Brain (tissue), 1 donor: ENCODE measurements around a stretch of chr5.

DNA sequence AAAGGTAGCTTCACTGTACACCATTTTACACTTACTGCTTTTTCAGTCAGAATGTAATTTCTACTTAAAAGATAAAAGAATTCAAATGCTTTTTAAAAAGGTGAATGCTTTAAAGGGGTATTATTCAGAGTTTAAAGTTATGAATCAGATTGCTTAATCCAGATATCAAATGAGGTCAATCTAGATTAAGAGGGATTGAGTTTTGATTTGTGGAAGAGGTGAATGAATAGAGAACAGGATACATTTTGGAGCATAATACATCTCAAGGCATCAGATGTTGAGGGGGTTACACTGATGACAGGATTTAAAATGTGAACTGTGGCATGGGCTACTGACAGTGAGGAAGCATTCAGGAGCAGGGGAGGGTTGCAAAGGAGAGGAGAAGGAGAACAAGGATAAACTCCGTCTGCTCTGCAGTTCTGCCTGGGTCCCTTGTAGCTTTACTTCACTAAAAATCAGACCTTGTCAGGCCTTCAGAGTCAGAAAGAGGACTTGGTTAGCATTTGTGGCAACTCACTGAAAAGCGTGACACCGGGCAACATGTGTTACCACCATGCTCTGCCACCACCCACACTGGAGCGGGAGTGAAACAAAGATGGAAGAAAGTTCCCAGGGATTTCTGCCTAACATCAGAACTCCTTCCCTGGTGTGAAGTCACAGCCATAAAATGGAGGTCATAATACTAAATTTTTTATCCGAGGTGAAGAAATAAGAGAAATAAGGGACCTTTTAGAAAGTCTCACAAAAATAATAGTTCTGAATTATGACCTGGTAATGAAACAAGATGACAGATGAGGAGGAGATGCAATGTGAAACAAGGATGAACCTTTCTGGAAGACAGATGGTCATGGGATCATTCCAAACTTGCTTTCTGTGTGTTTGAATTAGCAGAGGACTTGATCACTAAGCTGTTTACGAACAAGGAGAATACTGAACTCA, 19.3 kb downstream of the FYB1 start:
- RRBS, result no CpG with 5 or more reads among the region's 6 CpGs

DNA sequence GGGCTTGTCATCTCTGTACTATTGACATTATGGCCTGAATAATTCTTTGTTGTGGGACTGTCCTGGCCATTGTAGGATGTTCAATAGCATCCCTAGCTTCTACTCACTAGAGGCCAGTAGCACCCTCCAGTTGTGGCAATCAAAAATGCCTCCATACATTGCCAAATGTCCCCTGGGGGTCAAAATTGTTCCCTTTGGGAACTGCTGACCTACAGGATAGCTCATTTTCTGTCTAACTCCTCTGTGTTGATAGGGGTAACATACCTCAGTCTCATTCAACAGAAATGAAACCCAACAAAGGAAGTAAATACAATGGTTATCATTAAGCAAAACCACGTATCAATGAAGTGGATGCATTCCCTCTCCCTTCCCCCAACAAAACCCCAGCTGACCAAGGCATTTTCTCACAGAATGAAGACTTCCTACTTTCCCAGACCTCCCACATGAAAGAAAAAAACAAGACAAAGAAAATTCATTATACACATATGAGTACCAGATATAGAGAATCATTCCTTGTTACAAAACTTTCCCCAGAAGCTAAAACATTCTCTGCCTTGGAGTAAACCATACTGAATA, 18.0 kb downstream of the FYB1 start:
- RRBS, result no CpG with 5 or more reads among the region's 1 CpG

DNA sequence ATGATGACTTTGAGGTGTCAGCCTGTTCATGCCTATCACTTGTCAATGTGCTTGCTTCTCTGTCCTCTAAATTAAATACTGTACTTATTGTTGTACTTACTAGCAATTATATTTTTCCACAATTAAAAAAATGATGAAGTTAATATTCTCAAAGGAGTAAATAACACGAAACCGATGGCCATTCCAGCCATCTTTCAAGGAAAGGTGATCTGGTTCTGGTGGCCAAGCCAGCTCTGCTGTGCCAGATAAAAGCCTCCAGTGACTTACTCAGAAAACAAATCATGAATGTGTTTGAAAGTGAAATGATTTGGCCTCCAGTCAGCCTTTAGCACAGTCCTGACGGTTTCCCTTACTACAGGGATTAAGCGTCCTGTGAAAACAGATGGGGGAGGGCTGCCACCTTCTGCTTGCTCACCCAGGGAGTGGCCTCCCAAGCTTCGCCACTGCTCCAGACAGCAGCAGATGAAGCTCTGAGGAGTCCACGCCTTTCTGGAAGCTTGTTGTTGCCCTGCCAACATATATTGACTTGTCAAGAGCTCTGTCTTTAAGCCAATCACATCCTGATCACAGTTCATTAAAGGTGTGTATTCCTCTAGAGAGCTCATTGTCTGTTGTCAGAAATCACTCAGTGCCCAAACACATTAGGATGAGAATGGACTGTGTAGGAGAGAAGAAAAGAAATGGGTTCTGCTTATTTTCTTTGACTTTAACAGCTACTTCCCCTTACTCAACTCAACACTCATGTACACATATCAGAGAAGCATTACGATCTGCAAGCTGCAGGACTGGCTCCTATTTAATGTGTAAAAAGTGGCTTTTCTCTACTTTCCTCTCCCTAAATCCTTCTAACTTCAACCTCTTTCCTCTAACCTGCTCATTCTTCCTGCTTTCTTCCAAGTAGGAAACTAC, 4.9 kb upstream of the FYB1 start:
- RRBS, result no CpG with 5 or more reads among the region's 7 CpGs

DNA sequence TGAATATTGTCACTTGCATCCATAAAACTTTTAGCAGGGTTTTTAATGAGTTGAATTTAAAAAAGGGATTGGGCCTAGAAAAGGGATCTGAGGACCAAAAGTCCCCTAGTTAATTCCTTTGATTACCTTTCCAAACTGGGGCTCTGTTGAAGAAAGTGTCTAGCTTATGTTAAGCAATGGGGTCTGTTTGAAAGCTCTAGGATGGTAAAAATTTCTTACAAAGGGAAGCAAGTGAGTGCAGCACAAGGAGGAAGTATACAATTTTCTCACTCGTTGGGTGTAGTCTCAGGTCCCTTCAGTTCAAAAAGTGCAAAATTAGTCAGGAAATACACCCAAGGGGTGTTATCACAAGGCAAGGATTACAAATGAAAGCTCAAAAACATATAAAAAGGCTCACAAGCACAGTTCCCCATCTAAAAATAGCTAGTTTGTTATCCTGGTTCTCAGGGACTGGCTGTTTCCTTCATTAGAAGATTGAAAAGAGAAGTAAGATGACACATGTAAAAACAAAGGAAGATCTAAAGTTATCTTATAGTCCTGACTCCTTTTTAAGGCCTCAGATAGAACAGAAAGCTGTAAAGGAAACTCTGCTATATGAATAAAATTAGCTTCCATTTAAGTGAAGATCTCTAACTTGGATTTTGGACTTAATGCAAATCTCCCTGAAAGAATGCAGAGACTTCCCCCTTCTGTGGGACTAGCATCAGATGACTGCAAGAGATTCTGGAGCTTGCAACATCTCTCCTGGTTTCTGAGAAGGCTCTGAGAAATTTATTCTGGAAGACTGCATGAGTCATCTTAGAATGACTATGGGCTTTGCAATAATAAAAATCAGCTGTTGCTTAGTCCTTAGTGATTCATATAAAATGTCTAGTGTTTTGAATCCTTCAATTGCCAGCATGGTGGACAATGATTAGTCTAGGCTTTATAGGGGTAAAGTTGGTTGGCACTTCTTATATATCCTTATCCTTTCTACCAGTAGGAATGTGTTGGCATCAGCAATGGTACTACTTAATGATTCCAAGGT, 25.5 kb downstream of the DAB2 start:
- RRBS, result no CpG with 5 or more reads among the region's 1 CpG

DNA sequence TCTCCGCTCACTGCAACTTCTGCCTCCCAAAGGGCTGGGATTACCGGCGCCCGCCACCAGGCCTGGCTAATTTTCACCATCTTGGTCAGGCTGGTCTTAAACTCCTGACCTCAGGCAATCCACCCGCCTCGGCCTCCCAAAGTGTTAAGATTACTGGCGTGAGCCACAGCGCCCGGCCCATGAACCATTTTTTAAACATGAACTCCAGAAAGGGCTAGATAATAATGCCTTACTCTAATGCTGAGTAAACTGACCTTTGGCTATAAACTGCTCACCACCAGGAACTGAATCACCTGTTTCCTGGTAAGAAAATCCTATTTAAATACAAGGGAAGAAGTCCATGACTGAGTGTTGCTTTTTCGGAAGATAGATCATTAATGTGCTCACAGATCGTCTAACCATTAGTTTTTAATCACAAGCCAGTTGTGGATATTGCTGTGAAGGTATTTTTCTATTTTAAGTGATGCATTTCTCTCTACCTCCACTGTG, 23.2 kb upstream of the DAB2 start:
- RRBS, result no CpG with 5 or more reads among the region's 11 CpGs

DNA sequence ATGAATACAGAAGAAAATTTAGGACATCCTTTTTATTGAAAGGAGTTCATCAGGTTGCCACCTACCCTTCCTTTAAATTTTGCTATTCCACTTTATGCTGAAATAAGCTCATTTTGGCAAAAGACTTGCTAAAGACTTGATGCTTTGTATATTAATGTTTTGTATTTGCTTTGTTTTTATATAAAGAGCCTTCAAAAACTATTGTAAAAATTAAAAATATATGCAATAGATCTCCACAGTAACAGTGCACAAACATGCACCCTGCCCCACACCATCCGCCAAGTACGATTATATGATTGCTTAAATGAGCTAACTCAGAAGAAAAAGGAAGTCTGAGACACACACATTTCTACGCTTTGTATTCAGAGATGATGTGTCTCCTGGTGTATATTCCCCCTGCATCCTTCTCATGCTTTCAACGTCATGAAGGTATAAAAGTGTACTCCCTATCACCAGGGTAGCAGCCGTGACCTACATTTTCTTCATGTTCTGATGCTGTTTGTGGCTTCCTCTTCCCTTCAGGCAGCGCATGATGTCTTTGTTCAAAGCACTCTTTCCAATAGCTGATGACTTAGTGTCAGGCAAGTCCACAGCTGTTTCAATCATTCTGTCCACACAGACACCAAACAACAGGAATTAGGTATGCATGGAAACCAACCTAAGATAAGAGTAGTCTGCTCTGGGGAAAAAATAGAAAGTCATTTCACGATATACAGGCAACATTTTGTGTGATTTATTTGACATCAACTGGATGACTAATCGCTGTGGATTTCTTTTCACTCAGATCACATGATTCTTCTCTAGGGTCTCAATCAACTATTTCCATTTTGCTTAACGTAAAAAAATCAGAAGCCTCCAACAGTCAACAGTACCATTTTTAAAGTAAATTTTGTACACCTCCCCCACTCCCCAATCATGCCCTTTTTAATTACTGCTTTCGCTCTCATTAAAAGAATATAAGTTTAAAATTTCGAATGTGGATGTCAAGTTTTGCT, 269.4 kb upstream of the PTGER4 start:
- RRBS, result no CpG with 5 or more reads among the region's 11 CpGs

DNA sequence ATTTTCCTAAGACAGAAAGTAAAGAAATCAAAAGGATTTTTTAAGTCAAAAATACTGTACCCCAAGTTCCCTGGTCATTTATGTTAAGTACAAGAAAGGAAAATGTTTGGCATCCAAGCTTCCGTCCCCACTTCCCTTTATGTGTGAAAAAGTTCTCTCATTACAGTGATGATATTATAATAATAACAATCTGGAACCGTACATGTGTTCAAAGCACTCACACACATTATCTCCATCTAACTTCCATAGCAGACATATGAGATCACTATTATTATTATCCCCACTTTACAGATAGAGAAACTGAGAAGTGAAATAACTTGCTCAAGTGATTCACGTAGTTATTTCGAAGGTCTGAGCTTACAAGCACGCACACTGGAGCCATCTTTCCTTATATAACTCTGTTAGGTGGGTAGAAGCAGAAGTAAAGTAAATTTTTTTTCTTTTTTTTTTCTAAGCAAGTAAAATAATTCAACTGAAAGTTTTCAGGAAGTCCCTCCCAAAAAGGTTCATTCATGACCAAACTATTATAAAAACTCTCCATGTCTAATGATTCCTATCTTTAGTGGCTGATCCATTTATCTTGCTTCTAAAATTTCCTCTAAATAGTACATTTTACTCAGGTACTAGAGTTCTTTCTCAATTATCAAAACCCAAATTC, 62.9 kb upstream of the PTGER4 start:
- RRBS, result no CpG with 5 or more reads among the region's 5 CpGs

- RRBS, result no CpG with 5 or more reads among the region's 3 CpGs
These were observed 26.1 kb upstream of the PTGER4 start for GRCh38 chr5:40653570-40654106.

- RRBS, result 4% methylated on average over 3 of the region's 30 CpGs
These were observed 1.0 kb downstream of the PTGER4 start for GRCh38 chr5:40680665-40681243.

DNA sequence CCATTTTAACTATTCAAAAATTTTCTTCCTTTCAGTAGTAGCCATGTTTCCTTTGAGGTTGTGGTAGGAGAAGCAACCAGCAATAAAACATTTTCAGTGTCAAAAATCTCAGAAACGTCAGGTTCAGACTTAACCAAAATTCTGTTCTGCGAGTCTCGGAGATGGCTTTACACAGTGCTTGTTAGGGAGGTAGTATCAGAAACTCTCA, 8.3 kb downstream of the PTGER4 start:
- RRBS, result no CpG with 5 or more reads among the region's 3 CpGs

- RRBS, result no CpG with 5 or more reads among the region's 5 CpGs
These were observed 1.3 kb downstream of the TTC33 start for GRCh38 chr5:40754375-40754993.

GRCh38 chr5:40796196-40797293, 1.6 kb downstream of the PRKAA1 start:
- RRBS, result no CpG with 5 or more reads among the region's 10 CpGs

DNA sequence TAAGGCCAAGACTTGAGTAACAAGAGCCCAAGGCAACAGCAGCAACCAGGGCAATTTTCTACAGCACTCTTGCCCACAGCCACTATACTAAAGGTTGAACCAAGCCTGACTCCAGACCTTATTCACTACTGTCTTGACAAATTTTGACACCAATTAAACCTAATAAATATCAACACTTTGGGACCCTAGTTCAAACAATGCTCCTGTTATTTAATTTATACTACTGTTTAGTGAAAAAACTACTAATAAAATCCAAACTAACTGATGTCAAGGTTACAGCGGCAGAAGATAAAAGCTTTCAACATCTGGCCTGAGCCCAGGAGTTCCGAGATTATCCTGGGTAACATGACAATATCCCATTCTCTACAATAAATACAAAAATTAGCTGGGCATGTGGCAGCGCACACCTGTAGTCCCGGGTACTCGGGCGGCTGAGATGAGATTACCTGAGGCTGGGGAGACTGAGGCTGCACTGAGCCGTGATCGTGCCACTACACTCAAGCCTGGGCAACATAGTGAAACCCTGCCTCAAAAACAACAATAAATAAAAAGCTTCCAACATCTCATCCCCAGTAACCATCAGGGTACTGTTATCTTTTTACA, 1.4 kb downstream of the RPL37 start:
- RRBS, result no CpG with 5 or more reads among the region's 8 CpGs

- RRBS, result no CpG with 5 or more reads among the region's 1 CpG
These were observed 80.0 kb downstream of the MROH2B start for GRCh38 chr5:40991217-40991523.

DNA sequence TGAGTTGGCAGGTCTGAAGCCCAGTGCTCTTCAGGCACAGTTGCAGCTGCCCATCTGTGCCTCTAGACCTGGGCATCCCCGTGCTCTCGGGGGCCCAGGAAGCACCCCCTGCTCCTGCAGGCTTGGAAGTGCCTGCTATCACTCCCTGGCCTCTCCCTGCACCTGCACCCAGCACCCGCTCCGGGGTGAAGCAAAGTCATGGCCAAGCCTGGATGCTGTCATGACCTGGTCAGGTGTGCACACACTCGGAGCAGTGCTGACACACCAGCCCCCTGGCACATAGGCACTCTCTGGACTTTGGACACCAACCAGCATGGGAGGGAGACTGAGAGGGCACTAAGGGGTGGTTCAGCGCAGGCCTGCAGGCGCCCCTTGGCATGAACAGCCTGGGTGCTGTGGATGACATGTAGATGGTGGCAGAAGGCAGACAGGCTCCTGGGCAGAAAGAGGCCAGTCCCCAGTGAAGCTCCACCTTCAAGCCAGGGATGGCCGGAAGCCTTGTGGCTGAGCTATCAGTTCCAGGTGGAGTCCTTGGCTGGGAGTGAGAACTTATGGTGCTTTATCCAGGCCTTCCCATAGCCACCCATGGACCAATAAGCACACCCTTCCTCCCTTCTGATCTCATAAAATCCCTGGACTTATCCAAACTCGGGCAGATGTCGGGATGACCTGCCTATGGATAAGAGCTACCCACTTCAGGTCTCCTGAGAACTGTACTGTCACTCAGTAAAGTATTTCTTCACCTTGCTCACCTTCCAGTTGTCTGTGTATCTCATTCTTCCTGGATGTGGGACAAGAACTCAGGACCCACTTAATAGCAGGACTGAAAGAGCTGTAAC, 158.8 kb downstream of the GHR start:
- RRBS, result no CpG with 5 or more reads among the region's 10 CpGs

DNA sequence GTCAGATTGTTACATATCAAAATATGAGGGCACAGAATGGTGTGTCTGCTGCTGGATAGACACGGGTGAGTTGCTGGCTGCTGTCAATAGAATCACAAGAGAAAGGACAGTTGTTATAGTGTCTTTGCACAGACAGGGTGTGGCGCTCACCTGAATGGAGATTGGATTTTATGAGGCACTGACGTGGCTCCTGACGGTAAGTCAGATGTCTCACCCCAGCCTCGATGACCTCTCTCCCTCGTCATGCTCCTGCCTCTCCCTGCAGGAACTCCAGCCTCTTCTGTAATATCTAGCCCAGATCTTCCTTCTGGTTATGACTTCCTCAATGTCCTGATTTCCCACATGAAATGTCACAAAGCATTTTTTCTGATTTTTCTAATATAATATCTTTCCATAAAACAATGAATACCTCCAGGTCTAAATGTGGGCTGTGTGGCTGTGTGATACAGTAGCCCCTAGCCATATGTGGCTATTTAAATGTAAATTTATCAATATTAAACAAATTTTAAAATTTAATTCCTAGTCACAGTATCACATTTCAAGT, 75.5 kb upstream of the SELENOP start:
- RRBS, result no CpG with 5 or more reads among the region's 6 CpGs

DNA sequence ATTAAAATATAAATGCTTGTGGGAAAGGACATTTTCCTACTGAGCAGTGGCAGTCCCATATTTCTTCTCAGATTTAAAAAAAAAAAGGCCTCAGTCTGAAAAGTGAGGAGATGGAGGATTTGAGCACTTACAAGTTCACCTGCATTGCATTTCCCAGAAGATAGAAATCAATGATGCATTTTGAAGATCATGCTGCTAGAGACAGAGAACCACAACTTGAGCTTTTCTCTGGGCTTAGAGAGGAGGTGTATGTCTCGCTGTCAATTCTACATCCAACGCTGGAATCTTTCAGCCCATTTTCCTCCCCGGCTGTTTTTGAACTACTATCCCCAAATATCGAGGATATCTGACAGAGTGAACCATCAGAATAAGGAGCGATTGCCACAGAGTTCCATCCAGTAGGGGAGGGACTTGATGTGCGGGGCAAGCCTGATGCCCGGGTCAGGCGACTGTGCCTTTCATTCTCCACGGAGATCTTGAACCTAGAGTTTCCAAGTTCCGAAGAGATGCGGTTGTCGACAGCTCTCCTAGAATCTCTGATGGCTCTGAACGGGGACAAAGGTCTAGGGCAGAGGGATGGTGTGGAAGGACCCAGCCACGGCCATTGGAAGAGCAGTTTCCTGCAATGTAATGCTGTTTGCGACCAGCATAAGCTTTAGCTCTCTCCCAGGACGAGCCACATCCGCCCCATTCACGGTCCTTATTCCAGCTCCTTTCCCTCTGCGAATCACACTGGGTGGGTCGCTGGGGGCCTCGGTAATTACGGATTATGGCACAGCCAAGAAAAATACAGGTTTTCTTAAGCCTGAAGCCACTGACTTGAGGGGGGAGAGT, 23.0 kb downstream of the ANXA2R start:
- RRBS, result no CpG with 5 or more reads among the region's 22 CpGs

- RRBS, result no CpG with 5 or more reads among the region's 4 CpGs
These were observed 30.8 kb upstream of the NIM1K start for GRCh38 chr5:43161178-43161589.

- RRBS, result no CpG with 5 or more reads among the region's 60 CpGs
These were observed 648 bp downstream of the NIM1K start for GRCh38 chr5:43192384-43193361.

DNA sequence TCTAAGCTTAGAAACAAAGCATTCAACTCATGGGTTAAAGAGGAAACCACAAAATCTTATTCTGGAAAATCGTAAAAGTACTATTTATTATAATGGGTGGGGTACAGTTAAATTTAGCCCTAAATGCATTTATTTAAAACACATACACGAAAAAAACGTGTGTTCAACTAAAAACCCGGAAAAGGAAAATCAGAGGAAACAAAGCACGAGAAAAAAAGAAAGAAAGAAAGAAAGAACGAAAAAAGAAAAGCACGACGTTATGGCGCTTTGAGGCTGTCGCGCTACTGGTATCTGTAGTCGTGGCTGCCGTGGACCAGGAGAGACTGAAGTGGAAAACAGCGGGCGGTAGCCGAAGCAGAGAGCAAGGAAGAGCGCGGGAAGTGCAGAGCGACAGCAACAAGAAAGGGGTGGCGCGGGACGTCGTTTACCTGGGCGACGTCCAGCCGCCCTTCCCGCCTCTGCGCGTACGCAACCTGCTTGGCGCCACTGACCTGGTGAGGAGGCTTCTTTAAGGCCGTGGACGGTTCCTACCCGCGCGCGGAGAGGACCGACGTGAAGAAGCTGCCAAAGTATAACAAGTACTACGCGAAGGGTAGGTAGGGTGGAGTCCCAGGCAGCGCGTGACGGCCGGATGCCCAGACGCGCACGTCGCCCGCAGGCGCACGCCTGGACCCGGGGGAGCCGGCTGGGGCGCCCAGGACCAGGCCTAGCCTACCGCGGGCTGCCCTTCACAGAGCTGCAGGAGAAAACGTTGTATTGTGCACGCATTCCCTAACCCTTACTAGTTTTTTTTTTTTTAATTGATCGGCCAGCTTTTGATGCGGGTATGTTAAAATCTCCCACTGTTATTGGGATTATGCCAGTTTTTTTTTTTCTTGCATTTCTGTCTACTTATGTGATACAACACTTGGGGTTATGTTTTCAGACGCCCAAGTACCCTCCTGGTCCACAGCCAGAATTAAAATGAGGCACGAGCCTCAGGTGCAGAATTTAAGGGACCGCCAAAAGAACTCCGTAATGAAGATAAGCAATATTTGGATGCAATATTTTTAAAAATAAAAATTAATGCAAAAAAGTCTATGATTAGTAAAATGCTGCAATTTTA, 15.3 kb downstream of the CCL28 start:
- RRBS, result 4% methylated on average over 9 of the region's 65 CpGs